Psoas muscle (tissue), 2 donors: ENCODE measurements around the gene SLC12A5.

DNA sequence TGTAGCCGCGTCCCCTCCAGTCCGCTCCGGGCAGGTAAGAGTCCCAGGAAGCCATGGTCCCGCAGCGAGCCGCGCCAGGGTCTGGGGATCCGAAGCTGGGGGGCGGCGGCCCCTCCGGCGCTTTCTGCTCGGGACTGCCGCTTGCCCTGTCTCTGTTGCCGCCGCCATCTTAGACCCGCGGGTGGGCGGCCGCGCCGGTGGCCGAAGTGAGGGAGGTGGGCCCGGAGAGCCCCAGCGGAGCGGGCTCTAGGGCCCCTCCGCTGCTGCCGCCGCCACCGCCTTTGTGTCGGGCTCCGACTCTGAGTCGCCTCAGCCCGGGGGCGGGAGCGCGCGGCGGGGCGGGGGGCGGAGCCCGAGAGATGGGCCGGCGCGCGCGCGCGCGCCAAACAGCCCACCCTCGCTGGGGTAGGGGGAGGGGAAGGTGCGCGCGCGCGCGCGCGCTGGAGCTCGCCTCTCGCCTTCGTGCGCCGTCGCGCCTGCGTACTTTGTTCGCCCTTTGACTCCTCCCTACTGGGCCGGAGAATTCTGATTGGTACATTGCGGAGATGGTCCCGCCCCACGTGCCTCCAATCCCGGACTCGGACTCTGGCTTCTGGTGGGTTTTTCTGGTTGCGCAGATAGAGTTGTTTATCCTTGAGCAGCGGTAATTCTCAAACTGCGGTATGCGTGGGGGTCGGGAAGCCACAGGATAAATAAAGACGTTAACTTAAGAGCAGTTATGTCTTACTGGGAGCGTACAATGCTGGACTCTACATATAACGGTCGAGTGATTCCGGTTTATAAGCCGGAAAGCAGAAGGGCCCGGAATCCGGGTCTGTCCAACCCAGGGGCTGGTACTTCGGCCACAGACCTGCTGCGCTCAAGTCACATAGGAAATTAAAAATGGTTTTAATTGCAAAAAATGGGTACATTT lies 544 bp downstream of the PCIF1 start:
- PRO-cap, 2 experiments: peak in 2 of 2 experiments; most common plus-strand start position 630 of the sequence (in 2); most common minus-strand start position 171 of the sequence (in 2)

- PRO-cap, 2 experiments: no peak in any of the 2 experiments
Observed at GRCh38 chr20:46004604-46005209, 4.0 kb upstream of the MMP9 start.

- PRO-cap, 2 experiments: no peak in any of the 2 experiments
Observed at GRCh38 chr20:46028607-46029497, at the start of gene SLC12A5. SLC12A5 (plus strand) TSS chr20:46029215.

DNA sequence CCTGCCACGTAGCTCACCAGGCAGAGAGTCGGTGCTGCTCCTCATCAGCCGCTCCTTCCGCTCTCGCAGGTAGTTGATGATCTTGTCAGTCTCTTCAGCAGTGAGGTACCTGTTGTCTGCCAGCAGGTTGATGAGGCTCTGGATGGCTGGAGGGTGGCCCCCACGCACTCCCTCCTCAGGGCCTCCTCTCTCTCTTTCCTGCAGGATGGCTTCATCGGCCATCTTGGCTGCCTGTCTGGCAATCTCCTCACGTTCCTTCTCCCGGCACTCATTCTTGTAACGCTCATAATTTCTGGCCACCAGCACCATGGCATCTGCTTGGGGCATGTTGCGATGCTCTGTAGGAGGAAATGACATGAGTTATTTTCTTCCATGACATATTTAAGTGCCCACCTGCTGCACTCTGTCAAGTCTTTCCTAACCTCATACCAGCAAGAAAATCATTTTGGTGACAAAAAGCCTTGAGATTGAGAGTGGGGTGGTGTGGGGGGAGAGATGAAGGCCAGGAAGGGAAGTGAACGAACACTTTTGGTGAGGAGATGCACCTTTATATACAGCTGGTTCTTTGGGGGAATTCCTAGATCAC lies 26.3 kb downstream of the NCOA5 start:
- PRO-cap, 2 experiments: no peak in any of the 2 experiments

DNA sequence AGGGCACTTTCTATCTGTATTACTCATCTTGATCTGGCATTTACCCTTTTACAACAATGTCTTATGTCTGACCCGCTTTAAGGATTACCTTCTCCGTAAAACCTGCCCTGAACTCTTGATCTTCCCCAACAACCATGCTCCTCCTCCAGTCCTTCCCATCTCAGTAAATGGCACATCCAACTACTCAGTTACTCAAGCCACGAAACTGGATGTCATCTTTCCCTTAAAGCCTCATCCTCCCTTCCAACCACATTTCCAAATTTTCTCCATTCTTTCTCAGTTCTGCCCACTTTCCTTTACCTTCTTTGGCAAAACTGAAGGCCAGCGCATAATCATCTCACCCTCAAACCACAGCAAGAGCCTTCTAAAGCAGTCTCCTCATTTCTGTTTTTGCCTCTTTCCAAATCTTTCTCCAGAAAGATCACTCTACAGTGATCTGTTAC lies 17.9 kb downstream of the NCOA5 start:
- PRO-cap, 2 experiments: no peak in any of the 2 experiments

GRCh38 chr20:46118484-46118916 lies 386 bp downstream of the CD40 start:
- PRO-cap, 2 experiments: no peak in any of the 2 experiments

GRCh38 chr20:46209975-46210493 lies 91.9 kb downstream of the CD40 start:
- PRO-cap, 2 experiments: no peak in any of the 2 experiments

DNA sequence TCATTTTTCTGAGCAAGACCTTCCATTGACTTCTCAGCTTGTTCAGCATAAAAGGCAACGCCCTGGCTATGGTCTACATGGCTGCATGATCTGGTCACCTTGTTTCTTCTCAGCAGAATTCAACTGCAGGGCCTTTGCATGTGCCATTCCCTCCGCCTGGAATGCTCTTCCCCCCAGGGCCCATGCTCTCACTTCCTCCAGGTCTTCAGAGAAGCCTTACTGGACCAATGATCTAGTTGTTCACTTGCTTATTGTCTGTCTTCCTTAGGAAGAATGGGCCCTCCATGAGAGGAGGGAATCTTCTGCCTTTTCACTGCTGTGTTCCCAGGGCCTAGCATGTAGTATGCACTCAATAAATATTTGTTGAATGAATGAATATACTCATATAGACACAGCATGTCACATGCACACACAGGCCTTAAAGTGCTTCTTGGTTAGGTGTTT lies 69.4 kb downstream of the CDH22 start:
- PRO-cap, 2 experiments: no peak in any of the 2 experiments

- PRO-cap, 2 experiments: no peak in any of the 2 experiments
Observed at GRCh38 chr20:46305381-46306182, 2.7 kb downstream of the CDH22 start.

- PRO-cap, 2 experiments: no peak in any of the 2 experiments
Observed at GRCh38 chr20:46708622-46709446, 615 bp upstream of the SLC2A10 start.

DNA sequence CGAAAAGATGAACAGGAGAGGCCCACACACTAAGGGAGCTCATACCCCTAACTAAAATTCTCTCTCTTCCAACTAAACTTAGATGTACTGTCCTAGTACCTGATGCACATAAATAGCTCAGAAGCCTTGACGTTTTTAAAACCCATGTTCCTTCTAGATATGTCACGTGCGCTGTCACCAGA lies 142.6 kb downstream of the ZMYND8 start:
- PRO-cap, 2 experiments: no peak in any of the 2 experiments

DNA sequence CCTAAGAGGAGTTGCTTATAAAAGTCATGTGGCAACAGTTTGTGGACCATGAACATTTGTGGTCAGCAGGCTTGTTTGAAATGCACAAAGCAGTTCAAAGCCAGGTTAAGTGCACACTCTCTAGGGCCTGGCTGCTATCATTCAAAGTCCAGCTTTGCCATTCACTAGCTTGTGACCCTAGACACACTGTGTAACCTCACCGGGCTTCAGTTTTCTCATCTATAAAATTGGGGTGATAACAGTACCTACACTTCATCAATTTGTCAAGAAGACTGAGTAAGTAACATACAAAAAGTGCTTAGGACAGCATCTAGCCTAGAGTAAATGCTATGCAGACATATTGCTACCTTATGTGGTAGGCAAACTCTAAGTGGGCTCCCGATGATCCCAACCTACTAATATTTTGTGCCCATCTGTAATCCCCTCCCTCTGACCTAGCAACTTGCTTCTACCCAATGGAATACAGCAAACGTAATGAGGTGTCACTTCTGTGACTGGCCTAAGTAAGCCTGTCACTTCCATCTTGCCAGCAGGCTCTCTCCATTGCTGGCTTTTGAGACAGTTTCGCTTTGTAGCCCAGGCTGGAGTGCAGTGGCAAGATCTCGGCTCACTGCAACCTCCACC lies 122.9 kb downstream of the ZMYND8 start:
- PRO-cap, 2 experiments: no peak in any of the 2 experiments

GRCh38 chr20:47238469-47239313 lies 117.8 kb downstream of the ZMYND8 start:
- PRO-cap, 2 experiments: no peak in any of the 2 experiments

- PRO-cap, 2 experiments: no peak in any of the 2 experiments
Observed at GRCh38 chr20:47262447-47263306, 93.8 kb downstream of the ZMYND8 start.

- PRO-cap, 2 experiments: no peak in any of the 2 experiments
Observed at GRCh38 chr20:47295509-47296802, 60.5 kb downstream of the ZMYND8 start.

GRCh38 chr20:47354109-47354710 lies 2.3 kb downstream of the ZMYND8 start:
- PRO-cap, 2 experiments: no peak in any of the 2 experiments

DNA sequence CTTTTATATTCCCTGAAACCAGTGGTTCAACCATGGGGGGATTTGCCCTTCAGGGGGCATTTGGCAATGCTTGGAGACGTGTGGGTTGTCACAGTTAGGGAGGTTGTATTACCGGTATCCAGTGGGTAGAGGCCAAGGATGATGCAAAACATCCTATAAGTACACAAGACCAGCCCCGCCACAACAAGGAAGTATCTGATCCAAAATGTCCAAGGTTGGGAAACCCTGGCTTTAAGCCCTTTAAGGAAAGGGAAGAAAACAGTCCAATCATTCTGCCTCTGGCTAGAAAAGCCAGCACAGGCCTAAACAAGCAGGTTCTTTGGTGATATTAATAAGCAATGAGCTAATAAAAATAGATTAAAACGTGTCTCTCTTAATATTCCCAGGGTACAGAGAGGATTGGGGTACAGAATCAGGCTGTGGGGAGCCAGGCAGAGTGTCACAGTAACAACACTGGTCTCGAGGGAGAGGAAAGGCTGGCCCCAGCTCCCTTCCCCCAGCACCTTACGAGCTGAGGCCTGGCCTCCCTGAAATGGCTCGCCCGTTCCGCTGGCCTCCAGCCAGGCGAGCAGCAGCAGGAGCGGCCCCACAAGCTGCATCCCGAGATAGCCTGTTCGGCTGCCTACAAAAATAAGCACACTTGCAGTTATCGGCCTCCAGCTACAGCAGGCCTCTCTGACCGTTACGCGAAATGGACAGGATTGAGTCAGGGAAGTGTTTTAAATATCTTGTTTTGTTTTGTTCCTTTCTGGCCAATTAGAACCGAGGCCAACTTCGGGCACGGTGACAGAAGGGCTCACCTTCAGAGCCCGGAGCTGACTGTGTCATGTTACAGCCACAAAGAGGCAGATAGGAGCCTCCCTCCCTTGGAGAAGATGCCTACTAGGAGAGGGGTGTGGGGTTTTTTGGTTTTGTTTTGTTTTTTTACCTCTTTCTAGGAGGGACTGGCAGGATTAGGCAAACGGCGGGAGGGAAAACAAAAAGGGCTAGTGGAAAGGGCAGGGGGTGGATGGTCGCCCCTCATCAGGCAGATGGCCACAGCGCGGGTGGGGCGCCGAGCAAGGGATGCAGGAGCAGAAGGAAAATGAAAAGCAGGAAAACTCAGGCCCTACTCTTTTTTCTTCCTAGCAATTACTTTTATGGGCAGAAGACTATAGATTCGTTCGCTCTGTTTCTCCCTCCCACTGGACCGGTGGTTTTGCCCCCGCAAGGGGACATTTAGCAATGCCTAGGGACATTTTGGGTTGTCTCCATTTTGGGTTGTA lies 4.1 kb upstream of the ZMYND8 start:
- PRO-cap, 2 experiments: peak in 2 of 2 experiments; most common plus-strand start position 270 of the sequence (in 1); most common minus-strand start position 110 of the sequence (in 1)

GRCh38 chr20:47452870-47453845 lies 48.5 kb upstream of the NCOA3 start:
- PRO-cap, 2 experiments: no peak in any of the 2 experiments

GRCh38 chr20:47492866-47493495 lies 8.7 kb upstream of the NCOA3 start:
- PRO-cap, 2 experiments: no peak in any of the 2 experiments

GRCh38 chr20:47576389-47577206 lies 74.9 kb downstream of the NCOA3 start:
- PRO-cap, 2 experiments: peak in 1 of 2 experiments; most common plus-strand start chr20:47576910 (in 1)